Skin of body (tissue), 2 donors: Measurements from ENCODE around the genes RRP1 and TRAPPC10.

- RAMPAGE, long total RNA: no peak
Observed at GRCh38 chr21:43076441-43077123, 947 bp upstream of the CBS start.

DNA sequence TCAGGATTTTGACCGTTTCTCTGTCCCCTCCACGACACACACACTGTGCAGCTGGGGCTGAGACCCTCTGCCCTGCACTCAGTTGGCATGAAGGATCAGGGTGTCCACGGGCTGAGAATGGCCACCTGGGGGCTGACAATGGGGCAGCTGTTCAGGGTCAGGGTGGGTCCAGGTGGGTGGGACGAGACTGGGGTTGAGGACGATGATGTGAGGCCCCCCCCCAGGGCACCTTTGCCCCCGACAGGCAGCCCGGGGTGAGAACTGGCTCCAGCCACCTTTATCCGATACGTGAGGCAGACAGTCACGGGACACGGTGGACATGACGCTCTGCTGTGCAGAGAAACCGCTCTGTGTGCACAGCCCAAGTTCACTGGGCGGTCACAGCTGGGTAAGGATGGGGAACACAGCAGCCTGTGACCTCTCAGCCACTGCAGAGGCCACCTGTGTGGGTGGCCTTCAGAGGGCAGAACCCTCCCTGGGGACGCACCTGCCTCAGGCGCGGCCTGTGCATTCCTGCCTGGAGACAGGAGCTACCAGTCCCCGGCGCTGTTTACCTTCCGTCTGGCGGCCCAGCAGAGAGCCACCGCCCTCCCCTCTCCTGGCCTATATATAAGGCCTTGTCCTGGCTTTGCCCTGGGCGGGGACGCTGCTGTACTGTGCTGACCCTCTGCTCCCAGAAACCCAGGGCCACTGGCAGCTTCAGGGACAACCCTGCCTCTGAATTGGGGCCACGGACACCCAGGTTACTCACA is 84.0 kb downstream of the SIK1 start:
- RAMPAGE, long total RNA: no peak

DNA sequence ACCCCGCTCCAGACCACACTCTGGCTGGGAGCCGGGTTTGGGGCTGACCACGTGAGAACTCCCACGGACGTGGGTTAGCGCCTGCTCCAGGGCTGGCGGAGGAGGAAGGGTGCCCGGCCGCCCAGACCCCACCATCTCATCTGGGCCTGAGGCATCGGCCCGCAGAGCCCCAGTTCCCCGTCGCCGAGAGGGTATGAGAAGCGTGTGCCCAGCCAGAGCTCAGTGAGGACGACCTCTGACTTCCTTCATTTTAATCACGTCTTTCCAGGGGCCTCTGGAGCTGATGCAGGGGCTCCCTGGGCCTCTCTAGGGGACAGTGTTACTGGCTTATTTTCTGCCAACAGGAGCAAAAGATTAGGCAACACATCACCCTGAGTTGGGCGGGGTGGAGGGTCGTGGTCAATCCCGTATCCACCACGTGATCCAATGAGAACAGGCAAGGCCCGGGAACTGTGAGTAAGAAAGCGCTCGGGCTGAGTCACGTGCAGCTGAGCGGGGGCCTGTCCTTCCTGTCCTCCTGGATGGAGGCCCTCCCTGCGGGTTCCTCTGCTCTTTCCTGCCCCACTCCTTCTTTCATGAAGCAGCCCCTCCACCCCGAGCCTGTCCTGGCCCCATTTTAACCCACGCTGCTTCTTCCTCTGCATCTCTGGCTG is 81.0 kb downstream of the SIK1 start:
- RAMPAGE, long total RNA: no peak

GRCh38 chr21:43354537-43354909 is 72.4 kb downstream of the SIK1 start:
- RAMPAGE, long total RNA: no peak

DNA sequence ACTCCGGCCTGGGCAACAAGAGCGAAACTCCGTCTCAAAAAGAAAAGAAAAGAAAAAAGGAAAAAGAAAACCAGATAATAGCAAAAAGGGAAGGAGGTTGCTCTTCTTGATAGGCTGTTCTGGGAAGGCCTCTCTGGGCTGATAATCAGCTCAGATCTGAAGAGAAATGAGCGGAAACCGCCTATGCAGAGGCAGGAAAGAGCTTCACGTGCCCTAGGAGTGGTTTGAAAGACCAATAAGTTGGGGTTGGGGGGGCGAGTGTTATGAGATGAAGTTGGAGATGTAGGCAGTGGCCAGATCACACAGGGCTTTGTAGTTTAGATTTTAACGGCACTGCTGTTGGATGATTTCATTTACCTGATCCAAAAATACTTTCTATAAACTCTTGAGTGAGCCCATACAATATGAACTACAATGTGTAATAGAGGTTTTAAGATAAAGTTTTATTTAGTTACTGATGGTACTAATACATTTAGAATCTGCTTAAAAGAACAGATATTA is 1.2 kb downstream of the RRP1B start:
- RAMPAGE, long total RNA: no peak

DNA sequence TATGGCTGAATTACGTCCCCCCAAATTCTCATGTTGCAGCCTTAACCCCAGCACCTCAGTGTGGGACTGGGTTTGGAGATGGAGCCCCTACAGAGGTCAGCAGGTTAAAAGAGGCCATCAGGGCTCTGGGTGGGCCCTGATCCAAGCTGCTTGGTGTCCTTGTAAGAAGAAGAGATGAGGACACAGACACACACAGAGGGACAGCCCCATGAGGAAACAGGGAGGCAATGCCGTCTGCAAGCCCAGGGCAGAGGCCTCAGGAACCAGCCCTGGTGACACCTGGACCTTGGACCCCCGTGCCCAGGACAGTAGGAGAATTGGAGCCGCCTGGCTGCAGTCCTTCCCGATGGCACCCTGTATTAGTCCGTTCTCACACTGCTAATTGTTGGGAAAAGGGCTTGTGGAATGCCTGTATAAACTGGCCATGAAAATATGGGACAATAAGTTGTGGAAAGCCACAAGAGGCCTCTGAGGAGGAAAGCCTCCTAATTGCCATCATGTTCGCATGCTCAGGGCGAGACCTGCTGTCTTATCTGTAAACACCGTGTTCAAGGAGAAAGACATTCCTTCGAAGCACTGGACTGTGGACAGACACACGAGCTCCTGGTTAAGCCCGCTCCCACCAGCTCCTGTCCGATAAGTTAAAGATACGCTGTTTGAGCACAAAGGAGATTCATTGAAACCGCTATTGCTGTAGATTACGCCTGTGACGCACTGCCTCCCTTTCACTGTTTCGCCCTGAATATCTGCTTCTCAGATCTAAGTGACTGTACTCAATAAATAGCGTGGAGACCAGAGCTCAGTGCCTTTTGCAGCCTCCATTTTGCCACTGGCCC is 19.4 kb downstream of the PDXK start:
- RAMPAGE, long total RNA: no peak

DNA sequence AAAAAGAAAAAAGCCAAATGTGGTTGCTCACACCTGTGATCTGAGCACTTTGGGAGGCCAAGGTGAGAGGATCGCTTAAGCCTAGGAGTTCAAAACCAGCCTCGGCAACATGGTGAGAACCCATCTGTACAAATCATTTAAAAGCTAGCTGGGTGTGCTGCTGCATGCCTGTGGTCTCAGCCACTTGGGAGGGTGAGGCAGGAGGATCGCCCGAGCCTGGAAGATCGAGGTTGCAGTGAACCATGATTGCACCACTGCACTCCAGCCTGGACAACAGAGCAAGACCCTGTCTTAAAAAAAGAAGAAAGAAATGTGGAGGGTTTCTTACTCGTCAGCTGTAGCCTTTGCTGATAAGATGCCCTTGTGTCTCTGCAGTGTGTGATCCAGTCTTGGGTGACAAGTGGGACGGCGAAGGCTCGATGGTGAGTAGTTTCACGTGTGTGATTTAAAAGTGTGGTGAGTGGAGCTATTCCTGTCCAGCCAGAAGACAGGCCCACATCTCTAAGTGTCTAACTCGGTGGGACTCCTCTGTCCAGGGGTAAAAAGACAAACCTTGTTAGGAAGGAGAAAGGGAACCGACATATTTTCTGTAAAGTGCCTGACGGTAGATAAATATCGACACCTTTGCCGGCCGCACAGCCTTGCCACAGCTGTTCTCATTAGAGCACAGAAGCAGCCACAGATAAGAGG is 26.9 kb downstream of the PDXK start:
- RAMPAGE, long total RNA: no peak

DNA sequence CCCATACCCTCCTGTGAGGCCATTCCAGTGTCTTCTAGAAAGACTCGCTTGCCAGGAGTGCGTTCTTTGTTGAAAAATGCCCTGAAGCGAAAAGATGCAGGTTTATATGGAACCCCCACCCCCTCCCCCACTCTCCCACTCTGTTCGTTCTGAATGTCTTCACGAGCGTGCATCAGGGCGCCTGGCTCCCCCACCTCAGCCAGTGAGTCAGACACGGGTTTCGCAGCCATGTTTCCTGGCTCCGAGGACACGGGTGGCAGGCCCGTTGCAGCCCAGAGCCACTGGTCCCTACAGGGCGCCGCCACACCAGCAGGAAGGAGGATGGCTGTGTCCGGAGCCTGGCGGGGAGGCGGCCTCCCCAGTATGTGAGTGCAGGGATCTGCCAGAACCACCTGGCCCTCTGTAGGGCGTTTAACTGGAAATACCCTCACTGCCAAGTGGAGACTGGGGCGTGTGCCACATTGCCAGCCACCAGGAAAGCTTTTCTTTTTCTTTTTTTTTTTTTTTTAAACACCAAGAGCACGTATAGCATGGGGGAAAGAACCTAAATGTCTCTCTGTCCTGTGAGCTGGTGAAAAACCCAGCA is 18.5 kb downstream of the CSTB start:
- RAMPAGE, long total RNA: no peak

DNA sequence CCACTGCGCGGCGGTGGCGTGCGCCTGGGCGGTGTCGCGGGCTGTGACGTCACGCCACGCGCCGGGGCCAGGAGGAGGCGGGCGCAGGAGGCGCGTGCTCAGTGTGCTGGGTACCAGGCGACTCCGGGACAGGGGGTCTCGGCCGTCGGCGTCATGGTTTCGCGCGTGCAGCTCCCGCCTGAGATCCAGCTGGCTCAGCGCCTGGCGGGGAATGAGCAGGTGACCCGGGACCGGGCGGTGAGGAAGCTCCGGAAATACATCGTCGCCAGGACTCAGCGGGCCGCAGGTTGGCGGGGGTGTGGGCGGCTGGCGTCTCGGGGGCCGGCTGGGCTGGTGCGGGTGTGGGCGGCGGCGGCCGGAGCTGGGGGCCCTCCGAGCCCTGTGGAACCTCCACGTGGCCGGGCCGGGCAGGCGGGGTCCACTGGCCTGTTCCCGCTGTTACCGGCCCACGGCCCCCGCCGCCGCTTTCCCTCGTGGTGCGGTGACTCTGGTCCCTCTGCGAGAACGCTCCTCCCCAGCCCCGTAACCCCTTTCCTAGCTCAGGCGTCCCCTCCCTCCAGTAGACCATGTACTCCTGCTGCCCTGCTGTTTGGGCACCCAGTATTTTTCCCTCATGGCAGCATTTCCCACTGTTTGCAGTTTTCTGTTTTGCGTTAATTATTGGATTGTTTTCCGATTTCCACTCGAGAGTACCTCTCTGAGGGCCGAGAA is at the start of gene RRP1:
Gene RRP1, plus strand, starts transcription at position 101 of the 711 bp plus-strand sequence.
- RAMPAGE, long total RNA: no peak

- RAMPAGE, long total RNA: no peak
Observed at GRCh38 chr21:43790188-43790725, 880 bp downstream of the RRP1 start.

- RAMPAGE, long total RNA: no peak
Observed at GRCh38 chr21:43864000-43864835, 805 bp upstream of the AGPAT3 start.

DNA sequence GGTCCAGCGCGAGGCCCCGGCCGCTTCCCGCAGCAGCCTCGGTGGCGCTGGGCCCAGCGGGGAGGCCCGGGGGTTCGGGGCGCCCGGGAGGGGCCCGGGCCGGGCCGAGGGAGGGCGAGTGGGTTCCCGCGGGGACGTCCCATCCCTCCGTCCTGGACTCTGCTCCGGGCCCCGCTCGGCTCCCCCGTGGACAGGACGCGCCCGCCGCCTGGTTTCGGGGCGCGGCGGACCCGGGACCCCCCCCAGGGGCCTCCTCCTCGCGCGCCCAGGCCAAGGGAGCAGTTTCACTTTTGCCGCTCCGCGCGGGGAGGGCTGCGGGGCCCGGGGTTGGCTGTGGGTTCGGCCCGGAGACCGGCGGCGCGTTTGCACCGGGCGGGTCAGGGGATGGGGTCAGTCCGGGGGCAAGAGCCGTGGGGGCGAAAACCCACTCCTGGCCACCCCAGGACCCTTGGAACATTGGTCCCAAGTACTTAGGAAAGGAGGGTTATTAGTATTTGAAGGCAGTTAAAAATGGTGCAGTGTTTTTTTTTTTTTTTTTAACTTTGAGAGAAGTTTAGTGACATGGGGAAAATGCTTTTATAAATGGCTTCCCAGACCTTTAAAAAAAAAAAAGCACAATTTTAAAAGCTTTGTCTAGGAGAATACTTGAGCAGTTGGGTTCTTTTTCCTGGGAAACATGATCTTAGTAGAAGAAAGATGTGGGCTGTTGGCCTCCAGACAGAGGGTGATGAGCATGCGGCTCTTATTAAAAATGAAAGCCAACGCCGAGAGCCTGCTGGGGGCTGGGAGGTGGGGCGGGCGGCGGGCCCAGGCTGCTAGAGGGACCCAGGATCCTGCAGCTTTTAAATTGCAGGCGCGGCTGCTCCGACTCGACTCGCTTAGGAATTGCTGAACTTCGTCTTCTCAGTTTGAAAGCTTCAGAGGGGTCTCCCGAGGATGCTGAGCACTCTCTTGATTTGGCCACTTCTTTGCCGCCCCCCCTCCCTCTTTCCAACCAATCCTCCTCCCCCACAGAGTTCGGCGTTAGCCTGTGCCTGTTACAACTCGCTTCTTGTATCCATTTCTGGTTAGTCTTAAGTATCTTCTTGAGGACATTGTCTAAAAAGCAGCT is 932 bp downstream of the AGPAT3 start:
- RAMPAGE, long total RNA: no peak

DNA sequence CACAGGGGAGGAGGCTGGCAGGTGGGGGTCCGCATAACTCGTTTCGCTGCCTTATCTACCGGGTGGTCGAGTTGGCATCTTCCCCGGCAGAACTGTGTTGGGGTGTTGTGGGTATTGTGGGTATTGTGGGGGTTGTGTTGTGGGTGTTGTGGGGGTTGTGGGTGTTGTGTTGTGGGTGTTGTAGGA is 52.5 kb downstream of the AGPAT3 start:
- RAMPAGE, long total RNA: no peak

DNA sequence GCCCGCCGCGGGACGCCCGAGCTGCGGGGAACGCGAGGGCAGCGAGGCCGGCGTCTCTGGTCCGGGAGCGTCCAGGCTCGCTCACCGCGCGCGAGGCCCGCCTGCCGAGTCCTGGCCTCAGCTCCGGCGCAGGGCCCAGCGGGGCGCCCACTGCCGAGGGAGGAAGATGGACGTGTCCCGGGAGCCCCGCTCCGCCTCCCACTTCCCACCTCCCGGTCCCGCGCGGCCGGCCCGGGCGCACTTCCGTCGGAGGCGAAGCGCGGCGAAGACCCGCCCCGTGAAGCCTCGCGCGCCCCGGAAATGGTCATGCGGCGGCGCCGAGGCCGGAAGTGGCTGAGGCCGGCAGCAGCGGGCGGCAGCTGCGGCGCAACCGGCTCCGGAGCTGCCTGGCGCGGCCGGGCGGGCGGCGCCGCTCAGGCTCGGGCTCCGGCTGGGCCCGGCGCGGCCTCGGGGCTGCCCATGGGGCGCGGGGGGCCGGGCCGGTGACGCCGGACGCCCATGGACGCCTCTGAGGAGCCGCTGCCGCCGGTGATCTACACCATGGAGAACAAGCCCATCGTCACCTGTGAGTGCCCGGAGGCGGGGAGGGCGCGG is at the start of gene TRAPPC10:
Gene TRAPPC10, plus strand, starts transcription at position 314 of the 594 bp plus-strand sequence.
- RAMPAGE, long total RNA: no peak

GRCh38 chr21:44062909-44063934 is 44.0 kb upstream of the PWP2 start:
- RAMPAGE, long total RNA: no peak

DNA sequence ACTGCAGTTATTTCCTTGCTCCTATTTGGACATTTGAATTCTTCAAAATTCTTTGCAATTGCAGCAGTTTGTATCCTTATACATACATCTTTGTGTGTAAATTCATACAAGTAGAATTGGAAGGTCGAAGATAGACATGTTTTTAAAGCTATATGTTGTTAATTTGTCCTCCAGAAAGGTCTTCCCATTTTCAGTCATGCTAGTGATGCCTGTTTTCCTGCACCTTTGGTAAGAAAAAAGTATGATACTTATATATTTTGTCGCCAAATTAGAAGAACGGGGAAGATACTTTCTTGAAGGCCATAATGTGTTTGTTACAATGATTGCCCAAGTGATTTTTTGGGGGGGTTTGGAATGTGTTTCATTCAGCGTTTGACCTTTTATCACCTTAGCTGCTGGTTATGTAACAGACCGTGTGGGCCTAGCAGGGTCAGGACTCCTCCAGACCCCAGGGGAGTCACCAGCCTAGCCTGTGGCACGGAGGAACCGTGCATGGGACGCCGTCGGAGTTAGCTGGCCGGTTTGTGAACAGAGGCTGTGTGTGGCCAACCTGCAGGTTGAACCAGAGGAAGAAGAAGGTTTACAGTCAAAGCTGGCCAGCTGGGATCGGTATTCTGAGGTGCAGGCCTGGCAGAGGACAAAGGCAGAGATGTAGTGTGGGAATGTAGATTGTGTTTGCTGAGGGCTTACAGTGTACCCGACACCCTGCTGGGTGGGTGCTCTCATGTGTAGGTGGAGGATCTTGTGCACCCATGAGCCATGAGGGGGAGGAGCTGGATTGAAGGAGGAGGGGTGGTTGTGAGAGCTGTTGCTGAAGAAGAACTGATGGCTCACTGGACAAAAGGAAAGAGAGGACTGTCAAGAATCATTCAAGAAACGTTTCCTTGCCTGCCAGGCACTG is 40.3 kb upstream of the PWP2 start:
- RAMPAGE, long total RNA: no peak

DNA sequence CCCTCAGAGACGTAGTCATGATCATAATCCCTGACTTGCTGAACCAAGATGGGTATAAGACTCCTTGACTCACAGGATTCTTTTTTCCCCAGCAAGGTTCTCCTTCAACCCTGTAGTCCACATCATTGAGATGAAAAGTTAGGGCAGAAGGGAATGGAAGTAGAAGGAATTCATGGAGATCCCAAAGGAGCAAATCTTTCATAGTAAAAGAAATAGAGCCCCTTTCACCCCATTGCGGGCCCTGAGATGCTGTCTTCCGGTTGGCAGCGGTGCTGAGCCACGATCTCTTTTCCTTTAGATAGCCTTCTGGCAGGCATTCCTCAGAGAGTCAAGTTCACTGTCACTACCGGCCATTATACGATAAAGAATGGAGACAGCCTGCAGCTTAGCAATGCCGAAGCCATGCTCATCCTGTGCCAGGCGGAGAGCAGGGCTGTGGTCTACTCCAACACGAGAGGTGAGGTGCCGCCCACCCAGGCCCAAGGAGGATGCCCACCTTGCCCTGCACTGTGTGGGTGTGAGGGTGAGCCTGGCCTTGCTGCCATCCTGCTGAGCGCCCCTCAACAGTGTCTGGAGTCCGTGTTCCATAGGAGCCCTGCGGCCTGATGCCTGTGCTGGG is 20.6 kb upstream of the PWP2 start:
- RAMPAGE, long total RNA: no peak

GRCh38 chr21:44088318-44088722 is 18.9 kb upstream of the PWP2 start:
- RAMPAGE, long total RNA: no peak

DNA sequence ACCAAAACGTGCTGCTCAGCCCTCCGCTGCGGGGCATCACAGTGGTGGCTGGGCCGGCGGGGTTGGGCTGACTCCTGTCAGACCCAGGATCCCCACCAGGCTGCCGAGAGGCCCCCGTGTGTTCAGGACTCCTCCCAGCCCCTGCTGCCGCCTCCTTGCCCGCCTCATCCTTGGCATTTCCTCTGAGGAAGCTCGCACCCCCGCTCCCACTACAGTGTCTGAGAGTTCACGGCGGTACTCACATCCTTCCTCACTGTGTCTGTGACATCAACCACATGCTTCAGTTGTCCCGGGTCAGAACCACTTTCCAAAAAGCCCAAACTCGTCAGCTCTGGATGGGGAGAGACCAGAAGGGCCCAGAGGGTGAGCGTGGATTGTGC is 7.3 kb downstream of the DNMT3L start:
- RAMPAGE, long total RNA: no peak

- RAMPAGE, long total RNA: no peak
Observed at GRCh38 chr21:44324247-44324753, 14.9 kb downstream of the CFAP410 start.